ENCODE measurements around a stretch of chr6.

DNA sequence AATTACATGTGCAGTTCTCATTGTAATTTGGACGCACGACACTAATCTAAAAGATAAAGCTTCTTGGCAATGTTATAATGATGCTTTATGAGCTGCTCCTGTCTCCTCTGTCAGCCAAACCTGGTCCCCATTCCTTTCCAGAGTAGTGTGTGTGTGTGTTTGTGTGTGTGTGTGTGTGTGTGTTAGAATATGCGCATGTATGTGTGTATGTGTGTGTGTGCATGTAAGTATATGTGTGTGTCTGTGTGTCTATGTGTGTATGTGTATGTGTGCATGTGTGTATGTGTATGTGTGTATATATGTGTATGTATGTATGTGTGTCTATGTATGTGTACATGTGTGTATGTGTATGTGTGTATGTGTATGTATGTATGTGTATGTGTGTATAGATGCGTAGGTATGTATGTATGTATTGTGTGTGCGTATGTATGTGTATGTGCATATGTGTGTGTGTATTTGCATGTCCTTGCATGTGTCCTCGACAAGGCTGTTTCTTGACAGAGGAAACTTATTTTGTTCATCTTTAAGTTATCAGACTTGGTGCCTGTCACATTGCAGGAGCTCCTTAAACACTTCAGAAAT, 79.5 kb downstream of the AGPAT4 start:
- PRO-cap, result no peak
- RAMPAGE, long total RNA, 2 experiments, result no peak in any of the 2 experiments

GRCh38 chr6:161443593-161444341, 169.9 kb upstream of the AGPAT4 start:
- PRO-cap, result no peak
- RAMPAGE, long total RNA, 2 experiments, result no peak in any of the 2 experiments

- PRO-cap, result no peak
- RAMPAGE, long total RNA, 2 experiments, result no peak in any of the 2 experiments
These were observed 608.3 kb downstream of the PRKN start for GRCh38 chr6:162119222-162119783.

DNA sequence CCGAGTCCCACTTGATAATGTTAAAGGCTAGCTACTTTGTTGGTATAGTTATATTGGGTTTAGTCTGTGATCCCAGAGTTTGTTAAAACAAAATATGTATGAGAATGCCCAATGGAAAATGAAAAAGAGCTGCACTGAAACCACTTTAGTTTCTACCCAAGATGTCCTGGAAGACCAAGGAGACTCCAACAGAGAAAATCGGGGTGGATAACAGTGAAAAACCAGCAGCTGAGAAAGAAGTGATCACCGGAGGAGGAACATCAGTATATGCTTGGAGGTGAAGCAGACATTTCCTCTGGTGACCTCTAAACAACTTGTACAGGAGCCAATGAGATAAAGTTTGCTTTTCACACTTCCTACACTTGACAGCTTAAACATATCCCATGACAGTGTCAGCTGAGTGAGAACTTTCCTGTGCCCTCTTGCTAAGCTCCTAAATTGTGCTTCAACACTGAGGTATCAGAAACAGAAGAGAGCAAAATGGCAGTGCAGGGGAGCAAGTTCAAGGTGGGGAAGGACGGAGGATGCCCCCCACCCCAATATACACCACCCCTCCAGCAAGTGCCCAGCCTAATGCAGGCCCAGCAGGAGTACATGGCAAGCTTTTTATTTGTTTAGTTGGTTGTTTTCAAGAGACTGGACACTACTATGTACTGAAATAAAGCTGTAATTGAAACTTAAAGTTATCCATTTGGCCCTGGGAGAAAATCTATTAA, 540.4 kb downstream of the PRKN start:
- PRO-cap, result no peak
- RAMPAGE, long total RNA, 2 experiments, result no peak in any of the 2 experiments

- PRO-cap, result no peak
- RAMPAGE, long total RNA, 2 experiments, result no peak in any of the 2 experiments
These were observed 496.3 kb downstream of the PRKN start for GRCh38 chr6:162231280-162231584.

GRCh38 chr6:163053894-163054471, 326.2 kb downstream of the PACRG start:
- PRO-cap, result no peak
- RAMPAGE, long total RNA, 2 experiments, result no peak in any of the 2 experiments

- PRO-cap, result no peak
- RAMPAGE, long total RNA, 2 experiments, result no peak in any of the 2 experiments
These were observed 233.4 kb upstream of the QKI start for GRCh38 chr6:163180934-163181609.

GRCh38 chr6:163183676-163184187, 230.8 kb upstream of the QKI start:
- PRO-cap, result no peak
- RAMPAGE, long total RNA, 2 experiments, result no peak in any of the 2 experiments

DNA sequence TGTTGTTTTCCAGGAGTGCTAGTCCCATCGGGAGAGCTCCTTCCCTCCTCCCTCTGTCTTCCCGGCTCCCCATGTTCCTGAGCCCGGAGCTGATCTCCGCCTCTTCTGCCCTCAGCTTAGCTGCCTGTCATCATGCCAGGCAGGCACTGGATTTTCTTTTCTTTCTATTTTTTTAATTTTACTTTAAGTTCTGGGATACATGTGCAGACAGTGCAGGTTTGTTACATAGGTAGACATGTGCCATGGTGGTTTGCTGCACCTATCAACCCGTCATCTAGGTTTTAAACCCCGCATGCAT, 153.5 kb upstream of the QKI start:
- PRO-cap, result no peak
- RAMPAGE, long total RNA, 2 experiments, result no peak in any of the 2 experiments

GRCh38 chr6:163309727-163310010, 104.8 kb upstream of the QKI start:
- PRO-cap, result no peak
- RAMPAGE, long total RNA, 2 experiments, result no peak in any of the 2 experiments

GRCh38 chr6:163336160-163336425, 78.4 kb upstream of the QKI start:
- PRO-cap, result no peak
- RAMPAGE, long total RNA, 2 experiments, result no peak in any of the 2 experiments

GRCh38 chr6:163341425-163342250, 72.9 kb upstream of the QKI start:
- PRO-cap, result no peak
- RAMPAGE, long total RNA, 2 experiments, result no peak in any of the 2 experiments

DNA sequence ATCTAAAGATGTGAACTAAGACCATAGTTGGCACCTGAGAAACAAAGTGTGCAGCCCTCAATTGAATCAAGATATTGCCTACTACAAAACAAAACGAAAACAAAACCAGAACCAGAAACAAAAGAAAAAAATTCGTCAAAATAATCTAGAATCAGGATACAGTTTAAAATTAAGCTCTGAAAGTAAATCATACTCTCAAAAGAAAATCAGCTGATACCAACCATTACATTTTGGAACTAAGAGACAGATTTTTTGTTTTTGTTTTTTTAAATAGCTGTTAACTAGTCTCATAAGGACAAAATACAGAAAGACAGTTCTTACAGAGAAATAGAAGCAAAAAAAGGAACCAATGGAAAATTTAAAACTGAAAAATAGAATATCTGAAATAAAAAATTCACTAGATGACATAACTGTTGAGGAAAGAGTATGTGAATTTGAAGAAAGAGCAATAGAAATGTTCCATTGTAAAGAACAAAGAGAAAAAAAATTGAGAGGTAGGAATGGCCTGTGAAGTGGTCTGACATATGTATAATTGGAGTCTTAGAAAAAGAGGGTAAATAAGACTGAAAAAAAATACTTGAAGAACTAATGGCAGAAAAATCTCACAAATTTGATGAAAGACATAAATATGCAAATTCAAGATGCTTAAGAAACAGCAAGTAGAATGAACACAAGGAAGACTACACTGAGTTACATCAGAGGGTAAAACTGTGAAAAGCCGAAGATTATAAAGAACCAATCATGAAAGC, 93.3 kb downstream of the QKI start:
- PRO-cap, result no peak
- RAMPAGE, long total RNA, 2 experiments, result no peak in any of the 2 experiments

DNA sequence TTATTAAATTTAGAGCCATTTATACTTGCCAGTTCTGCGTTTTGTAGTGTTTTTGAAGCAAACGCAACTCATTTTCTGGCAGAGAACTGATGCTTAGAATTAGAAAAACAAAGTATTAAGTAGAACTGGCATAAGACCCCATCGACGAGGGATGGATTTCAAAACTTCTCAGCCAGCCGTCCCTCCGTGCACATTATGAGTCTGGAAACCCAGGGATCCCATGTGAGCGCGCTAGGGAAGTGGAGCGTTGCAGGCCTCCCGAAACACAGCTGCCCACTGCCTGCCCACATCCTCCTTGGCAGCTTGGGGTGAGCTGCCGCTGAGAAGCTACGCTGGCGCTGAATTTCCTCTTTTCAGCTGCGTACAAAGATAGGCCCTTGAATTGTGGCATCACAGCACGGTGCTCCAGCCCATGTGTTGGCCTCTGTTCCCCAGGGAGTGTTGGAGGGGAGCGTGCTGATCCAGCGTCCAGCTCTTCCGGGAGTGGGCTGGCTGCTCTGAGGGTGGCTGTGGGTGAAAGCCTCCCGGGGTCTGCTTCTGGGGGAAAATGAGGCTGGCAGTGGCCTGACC, 297.6 kb downstream of the QKI start:
- PRO-cap, result no peak
- RAMPAGE, long total RNA, 2 experiments, result no peak in any of the 2 experiments

GRCh38 chr6:163780783-163781230, 366.3 kb downstream of the QKI start:
- PRO-cap, result no peak
- RAMPAGE, long total RNA, 2 experiments, result no peak in any of the 2 experiments

DNA sequence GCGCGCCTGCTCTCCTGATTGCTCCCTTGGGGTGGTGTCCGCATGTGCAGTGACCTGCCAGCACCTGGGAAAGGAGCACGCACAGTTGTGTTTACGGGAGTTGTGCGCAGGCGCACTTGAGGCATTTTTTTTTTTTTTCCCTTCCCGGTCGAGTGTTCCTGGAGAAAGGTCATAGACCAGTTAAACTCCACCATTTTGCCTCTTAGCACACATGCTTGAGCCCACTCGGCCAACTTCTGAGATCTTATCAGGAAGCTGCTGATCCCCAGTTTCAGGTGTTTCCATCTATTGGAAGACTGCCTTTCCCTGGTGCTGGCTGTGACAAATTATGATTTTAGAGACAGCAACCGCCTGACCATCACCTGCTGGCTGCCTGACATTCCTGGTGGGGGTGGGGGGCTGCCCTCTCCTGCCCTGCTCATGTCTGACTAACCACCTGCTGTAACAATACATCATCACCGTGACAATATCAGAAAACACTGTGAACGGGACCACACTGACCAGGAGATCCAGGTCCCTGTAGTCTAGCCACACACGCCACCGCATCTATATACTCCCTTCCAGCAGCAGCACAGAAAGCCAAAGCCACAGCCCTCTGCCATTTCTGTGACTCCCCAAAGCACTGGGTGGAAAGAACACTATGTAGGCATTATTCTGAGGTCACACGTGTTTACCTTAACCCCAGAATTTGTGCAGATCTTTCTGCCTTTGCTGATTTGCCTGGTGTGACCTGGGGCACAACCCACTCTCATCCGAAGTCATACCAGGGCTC, 537.5 kb downstream of the QKI start:
- PRO-cap, result no peak
- RAMPAGE, long total RNA, 2 experiments, result no peak in any of the 2 experiments

- PRO-cap, result no peak
- RAMPAGE, long total RNA, 2 experiments, result no peak in any of the 2 experiments
These were observed 46.4 kb upstream of the PDE10A start for GRCh38 chr6:165709372-165709866.

DNA sequence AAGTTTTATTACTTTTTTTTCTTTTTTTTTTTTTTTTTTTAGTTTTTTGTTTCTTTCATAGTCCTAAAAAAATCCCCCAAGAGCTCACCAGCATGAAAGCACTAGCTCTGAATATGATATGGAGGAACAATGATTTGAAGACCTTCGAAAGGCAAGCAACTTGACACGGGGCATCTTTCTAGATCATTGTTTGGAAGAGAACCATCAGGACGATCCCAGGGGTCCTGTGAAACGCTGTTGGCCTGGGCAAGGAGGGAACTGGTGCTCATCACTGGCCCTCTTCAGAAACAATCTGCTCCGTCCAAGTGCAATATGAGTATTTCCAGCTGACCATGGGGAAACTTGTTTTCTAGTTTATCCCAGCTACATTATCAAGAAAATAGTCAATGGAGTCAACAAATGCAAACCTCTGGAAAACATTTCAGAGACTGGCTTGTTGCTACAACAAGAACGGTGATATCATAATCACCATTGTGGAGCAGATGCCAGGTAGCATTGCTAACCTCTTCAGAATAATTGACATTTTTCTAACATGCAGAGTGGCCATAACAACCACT, 111.8 kb upstream of the PDE10A start:
- PRO-cap, result no peak
- RAMPAGE, long total RNA, 2 experiments, result no peak in any of the 2 experiments

GRCh38 chr6:165986517-165987585, 180.8 kb downstream of the TBXT start:
- PRO-cap, result unidirectional peak, plus-strand start at chr6:165987234
- RAMPAGE, long total RNA, 2 experiments, result no peak in any of the 2 experiments

GRCh38 chr6:166409392-166410085, 26.8 kb upstream of the MPC1 start:
- PRO-cap, result no peak
- RAMPAGE, long total RNA, 2 experiments, result no peak in any of the 2 experiments

Data from body of pancreas (tissue), 2 donors.